ENCODE results near the gene CDHR3.

DNA sequence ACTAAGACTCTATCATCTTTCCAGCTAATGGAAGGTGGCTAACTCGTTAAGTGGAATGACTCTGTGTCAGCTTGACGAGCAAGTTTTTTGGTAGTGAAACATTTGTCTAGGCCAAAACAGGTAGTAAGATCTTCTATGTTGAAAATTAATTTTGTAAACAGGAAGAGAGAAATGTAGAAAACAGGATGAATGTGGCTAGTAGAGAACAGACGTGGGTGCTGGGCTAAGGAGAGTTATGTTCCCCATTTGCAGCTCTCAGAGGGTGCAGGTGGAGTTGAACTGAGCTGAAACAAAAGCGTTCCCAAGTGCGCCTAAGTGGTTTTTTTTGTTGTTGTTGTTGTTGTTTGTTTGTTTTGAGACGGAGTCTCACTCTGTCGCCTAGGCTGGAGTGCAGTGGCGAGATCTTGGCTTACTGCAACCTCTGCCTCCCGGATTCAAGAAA, 59.5 kb upstream of the SRPK2 start:
- PRO-cap: no peak

GRCh38 chr7:105499039-105500036, 22.7 kb downstream of the PUS7 start:
- PRO-cap: no peak

DNA sequence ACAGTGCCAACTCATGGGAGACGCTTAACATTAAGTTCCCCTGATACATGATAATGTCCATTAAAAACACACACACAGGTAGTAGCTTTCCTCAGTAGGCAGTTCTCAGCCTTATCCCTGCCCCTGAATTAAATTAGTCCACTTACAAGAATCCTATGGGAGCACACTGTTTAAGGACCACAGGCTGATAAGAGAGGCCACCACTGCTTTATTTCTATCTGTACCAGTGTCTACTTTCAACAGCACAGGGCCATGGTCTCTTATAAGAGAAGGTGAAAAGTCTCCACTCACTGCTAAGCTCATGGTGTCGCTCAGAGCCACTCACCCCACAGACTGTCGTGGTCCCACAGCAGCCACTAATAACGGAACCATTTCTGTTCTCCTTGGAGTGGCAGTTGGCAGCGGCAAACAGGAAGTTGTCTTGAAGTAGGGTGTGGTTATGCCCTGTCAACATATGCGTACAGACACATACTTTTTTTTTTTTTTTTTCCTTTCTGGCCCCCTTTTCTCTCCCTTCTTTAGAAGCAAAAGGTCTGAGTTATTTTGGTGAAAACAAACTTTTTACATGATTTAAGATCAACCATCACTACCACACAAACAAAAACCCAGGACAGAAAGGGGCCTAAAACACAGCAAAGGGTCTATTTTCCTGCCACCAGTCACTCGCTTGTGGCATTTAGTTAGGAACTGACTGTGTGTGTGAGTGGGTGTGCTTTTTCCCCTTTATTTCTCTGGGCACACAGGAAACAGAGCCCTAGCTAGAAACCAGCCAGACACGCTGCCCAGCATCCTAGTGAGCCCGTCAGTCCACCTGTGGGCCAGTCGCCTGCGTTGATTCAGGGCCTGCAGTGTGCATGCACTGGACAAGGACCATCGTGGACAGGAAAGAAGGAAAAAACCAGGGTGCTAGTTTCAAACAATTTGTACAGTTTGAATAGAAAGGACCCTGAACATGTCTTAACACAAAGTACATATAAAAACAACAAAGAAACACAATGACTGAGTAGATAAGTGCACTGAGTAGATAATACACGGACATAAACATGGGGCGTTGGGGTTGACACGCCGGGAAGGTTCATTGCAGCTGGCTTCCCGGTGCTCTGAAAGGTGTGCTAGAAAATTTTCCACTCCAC, 96.7 kb upstream of the EFCAB10 start:
- PRO-cap: no peak

- PRO-cap: no peak
Measured at GRCh38 chr7:105678754-105679582, 97.7 kb upstream of the EFCAB10 start.

DNA sequence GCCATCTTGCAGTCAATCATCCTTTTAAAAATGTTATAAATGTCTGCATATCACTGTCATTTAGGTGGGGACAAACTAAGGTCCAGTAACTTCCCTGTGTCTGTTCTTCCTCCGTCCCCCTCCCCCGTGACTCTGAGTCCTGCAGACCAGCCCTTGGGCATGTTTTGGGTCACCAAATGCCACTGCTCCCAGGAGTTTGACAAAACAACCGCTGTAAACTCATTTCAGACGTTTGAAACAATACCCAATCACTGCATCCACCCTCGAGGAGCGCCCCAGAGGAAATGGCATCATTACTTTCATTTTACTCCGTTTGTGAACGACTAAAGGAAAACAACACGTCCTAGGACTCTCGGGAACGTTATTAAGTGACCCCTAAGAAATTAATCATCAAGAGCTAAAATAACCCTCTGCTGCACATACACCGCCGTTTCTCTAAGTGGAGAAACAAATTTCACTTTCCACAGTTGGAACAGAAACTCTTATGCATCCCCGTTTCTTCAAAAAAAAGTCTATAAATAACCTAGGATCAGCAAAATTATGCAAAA, 109.8 kb upstream of the EFCAB10 start:
- PRO-cap: no peak

- PRO-cap: no peak
Measured at GRCh38 chr7:105875391-105875807, 1.0 kb downstream of the ATXN7L1 start.

DNA sequence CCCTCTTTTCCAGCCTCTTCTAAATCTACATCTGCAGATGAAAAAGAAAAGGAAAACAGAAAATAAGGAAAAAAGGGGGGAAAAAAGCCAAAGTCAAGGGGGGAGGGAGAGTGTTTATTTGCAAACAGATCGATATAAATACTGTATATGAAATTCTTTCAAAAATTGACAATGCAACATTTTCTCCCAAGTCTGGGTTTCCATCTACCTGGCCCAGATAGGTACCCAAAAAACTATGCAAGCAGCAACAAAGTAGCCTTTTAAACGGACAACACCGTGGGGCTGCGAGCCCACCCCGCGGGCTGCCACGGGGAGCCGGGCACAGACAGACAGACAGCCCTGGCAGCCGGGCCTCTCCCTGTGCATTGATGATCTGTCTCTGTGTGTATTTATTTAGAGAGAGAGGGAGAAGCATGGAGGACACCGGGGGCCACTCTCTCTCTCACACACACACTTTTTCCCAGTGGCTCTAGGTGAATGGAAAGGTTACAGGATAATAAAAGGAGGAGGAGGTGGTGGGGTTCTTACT, 485 bp downstream of the ATXN7L1 start:
- PRO-cap: unidirectional peak, plus-strand start at position 396 of the sequence

- PRO-cap: no peak
Measured at GRCh38 chr7:105894493-105895378, 18.3 kb upstream of the ATXN7L1 start.

- PRO-cap: no peak
Measured at GRCh38 chr7:105962714-105963438, at the start of gene CDHR3. Gene CDHR3, plus strand, starts transcription at chr7:105963264.

DNA sequence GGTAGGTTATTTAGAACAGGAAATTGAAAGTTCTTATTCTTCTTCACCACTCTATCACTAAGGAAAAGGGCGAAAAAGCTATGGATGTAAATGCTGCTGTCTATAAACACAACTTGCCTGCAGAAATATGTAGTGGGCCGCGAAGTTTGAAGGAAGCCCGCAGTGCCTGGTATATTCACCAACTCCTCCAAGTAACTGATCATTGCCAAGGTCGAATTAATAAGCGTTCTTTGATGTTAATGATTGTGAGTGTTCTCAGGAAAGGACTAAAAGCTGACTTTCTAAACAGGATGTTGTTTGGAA, 965 bp downstream of the SYPL1 start:
- PRO-cap: no peak

DNA sequence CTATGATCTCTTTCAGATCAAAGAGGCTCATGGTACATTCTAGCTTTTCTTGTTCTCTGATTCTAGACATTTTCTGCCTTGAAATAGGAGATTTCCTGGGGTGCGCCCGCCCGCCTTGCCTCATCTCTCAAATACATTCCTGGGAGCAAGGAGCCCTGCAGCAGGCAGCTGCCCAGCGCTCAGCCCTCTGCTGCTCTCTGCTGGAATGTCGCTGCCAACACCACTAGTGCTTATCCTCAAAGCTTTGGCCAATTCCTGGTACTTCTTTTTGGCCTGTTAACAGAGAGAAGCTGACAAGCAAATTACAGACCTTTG, 41.7 kb upstream of the SYPL1 start:
- PRO-cap: no peak

- PRO-cap: no peak
Measured at GRCh38 chr7:106178201-106178645, 66.1 kb upstream of the SYPL1 start.

GRCh38 chr7:106249433-106250206, 35.2 kb downstream of the NAMPT start:
- PRO-cap: no peak

- PRO-cap: no peak
Measured at GRCh38 chr7:106252997-106253774, 31.6 kb downstream of the NAMPT start.

DNA sequence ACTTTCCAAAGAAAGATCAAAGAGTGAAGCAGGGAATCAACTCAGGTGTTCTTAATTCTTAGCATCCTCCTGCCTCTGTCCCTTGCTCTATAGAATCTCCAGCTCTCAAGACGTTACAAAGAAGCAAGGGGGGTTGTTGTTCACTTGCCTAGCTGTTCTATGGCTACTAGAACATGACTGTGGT, 31.1 kb downstream of the NAMPT start:
- PRO-cap: no peak

GRCh38 chr7:106253959-106255091, 30.5 kb downstream of the NAMPT start:
- PRO-cap: no peak

GRCh38 chr7:106347327-106347978, 62.7 kb upstream of the NAMPT start:
- PRO-cap: no peak

GRCh38 chr7:106415358-106415825, 130.6 kb upstream of the NAMPT start:
- PRO-cap: no peak

- PRO-cap: no peak
Measured at GRCh38 chr7:106420731-106421293, 136.0 kb upstream of the NAMPT start.

GRCh38 chr7:106430690-106431222, 146.0 kb upstream of the NAMPT start:
- PRO-cap: no peak

Data from jejunum (tissue), 1 donor.